GM06990 (cell line): ENCODE results near the gene BTF3L4.

DNA sequence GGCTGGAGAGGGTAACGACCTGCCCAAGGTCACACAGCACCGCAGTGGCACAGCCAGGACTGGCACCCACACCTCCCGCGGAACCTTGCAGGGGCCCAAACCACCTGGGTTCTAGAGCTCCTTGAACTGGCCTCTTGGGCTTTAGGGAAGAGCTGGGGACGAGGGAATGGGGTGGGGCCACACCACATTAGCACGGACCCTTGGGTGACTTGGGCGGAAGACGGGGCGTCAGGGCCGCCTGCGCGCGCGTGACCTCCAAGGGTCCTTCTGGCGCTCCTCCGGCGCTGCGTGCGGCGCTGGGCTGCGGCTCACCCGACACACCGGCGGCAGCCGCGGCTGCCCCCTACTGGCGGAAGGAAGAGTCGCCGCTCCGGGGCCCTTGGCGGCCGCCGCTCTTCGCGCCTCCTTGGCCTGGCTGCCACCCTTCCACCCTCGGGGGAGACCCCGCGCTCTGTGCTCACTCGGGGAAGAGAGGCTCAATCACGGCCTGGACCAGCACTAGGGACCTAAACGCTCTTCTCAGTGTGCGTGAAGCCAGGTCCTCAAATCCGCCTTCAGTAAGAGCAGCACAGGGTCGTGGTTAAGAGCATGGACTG is 89.7 kb downstream of the DMRTA2 start:
- RRBS: 3% methylated on average over 15 of the region's 44 CpGs

- RRBS: no CpG with 5 or more reads among the region's 12 CpGs
These were observed 53.3 kb downstream of the FAF1 start for GRCh38 chr1:50906549-50907459.

DNA sequence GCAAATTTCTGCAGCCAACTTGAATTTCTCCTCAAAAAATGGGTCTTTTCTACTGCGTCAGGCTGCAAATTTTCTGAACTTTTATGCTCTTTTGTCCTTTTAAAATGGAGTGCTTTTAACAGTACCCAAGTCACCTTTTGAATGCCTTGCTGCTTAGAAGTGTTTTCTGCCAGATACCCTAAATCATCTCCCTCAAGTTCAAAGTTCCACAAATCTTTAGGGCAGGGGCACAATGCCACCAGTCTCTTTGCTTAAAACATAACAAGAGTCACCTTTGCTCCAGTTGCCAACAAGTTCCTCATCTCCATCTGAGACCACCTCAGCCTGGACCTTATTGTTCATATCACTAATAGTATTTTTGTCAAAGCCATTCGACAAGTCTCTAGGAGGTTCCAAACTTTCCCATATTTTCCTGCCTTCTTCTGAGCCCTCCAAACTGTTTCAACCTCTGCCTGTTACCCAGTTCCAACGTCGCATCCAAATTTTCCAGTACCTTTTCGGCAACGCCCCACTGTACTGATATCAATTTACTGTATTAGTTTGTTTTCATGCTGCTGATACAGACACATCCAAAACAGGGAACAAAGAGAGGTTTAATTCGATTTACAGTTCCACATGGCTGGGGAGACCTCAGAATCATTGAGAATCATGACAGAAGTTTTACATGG is 26.8 kb downstream of the FAF1 start:
- RRBS: no CpG with 5 or more reads among the region's 7 CpGs

DNA sequence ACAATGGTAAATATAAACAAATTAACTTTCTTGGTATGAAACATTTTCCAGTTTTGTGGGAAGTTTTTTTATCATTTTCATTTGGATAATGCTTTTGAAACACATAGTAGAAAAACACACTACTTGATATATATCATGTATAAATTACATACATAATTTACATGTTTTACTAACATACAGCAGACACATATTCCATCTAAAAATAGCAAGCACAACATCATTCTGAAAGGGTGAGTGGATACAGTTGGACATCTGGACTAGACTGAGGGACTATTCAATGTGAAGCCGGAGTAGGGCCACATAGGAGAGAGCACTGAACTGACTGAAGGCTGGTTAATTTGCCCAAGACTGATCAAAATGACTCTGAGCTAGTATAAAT is 11.7 kb downstream of the CDKN2C start:
- RRBS: no CpG with 5 or more reads among the region's 1 CpG

DNA sequence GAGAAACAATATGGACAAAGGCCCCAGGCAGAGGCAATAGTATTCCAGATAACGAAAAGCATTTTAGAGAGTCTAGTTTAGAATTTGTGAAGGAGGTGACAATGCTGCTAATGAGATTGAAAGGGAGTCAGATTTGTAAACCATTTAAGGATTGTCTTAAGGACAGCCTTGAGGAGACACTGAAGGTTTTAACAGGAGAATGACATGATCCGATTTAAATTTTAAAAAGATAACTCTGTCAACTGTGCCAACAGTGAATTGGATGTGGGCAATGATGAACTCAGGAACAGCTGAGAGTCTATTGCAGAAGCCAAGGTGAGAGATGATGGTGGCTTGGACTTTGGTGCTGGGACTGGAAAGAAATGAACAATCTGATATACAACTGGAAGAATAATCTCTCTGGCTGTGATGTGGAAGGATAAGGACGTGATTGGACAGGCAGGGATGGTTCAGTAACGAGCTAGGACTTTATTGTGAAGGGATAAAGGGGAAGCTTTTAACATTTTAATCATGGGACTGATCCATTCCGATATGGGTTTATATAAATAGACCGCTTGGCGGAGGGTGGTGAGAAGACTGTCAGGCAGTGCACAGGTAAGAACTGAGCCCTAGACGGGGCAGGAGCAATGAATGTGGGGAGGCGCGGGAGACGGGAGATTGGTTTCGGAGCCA is 482 bp upstream of the RNF11 start:
- RRBS: no CpG with 5 or more reads among the region's 12 CpGs

DNA sequence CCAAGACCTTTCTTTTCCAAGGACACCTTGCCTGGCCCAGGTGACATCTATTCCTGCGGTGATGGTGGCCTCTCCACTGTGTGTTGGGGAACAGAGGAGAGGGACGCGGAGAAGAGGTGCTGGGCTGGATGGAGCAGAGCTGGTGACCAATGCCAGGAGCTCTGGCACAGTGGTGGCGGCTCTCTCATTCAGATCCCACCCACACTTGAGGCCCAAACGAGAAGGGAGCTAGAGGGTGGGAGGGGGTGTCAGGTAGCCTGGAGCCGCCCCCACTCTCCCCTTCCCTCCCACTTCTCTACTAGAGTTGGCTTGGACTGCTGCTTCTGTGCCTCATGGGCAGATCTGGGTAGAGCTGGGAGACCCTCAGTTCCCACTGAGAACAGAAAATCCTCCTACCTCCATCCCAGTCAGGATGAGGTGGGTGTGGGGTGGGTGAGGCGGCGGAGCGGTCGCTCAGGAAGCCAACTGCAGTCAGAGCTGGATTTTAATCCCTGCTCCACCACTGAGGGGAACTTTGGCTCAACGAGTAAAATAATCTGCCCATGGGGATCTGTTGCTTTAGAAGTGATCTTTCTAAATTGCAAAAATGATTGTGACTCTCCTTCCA is 3.5 kb downstream of the TTC39A start:
- RRBS: no CpG with 5 or more reads among the region's 11 CpGs

DNA sequence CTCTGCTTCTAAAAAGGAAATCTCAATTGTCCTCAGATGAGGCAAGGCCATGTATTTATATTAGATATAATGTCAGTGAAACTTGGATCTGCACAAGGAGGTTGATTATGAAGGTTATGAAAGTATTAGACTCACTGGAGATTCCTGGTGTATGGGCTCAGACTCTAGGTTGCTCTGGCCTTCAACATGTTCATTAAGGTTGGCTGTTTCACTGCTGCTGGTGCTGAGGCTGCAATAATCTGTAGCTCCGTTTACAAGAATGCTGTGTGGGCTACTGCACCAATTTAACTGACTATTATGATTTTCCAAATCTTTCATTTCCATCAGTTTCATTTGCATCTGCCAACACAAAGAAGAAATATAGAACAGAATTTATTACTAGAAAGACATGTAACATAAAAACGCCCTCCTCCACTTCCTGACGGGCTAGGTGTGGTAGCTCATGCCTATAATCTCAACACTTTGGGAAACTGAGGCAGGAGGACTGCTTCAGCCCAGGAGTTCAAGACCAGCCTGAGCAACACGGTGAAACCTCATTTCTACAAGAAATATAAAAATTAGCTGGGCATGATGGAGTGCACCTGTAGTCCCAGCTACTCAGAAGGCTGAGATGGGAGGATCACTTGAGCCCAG is 75.5 kb upstream of the TTC39A start:
- RRBS: no CpG with 5 or more reads among the region's 4 CpGs

- RRBS: no CpG with 5 or more reads among the region's 11 CpGs
These were observed 33.5 kb upstream of the OSBPL9 start for GRCh38 chr1:51583311-51583973.

GRCh38 chr1:51636920-51637520 is 20.1 kb downstream of the OSBPL9 start:
- RRBS: no CpG with 5 or more reads among the region's 6 CpGs

GRCh38 chr1:51878844-51879343 is 367 bp upstream of the NRDC start:
- RRBS: 2% methylated on average over 13 of the region's 35 CpGs

- RRBS: no CpG with 5 or more reads among the region's 12 CpGs
These were observed 13.5 kb downstream of the RAB3B start for GRCh38 chr1:51976704-51977673.

DNA sequence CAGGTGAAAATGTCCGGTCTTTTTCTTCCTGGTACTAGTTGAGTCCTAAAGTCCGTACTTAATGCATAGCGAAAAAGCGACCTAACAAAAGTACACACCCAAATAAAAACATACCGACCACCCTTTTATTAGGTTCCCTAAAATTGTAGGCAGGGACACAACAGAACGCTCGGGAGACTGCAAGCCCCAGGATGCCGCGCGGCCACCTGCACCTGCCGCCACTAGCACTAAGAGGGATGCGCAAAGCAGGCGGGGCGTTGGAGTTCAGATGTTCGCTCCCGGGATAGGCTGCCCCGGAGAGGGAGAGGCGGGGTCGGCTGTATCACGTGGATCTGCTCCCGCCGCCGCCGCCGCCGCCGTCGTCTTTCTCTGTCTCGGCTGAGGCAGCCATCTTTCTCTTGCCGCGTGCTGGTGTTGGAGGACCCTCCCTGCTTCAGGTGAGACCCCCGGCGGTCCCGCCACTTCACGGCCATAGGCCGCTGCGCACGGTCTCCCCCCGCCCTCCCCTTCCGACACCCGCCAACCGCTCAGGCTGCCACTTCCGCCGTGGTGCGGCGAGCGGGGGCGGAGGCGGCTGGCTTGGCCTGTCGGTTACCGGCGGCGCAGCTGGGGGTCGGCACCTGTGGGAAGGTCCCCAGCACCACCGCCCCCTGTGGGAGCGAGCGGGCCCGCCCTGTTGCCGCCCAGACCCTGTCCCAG is at the start of gene BTF3L4:
Gene BTF3L4 (plus strand): TSS at position 353 of the 699 bp plus-strand sequence.
- RRBS: no CpG with 5 or more reads among the region's 59 CpGs

GRCh38 chr1:52237472-52238098 is 95.7 kb downstream of the ZFYVE9 start:
- RRBS: no CpG with 5 or more reads among the region's 4 CpGs

DNA sequence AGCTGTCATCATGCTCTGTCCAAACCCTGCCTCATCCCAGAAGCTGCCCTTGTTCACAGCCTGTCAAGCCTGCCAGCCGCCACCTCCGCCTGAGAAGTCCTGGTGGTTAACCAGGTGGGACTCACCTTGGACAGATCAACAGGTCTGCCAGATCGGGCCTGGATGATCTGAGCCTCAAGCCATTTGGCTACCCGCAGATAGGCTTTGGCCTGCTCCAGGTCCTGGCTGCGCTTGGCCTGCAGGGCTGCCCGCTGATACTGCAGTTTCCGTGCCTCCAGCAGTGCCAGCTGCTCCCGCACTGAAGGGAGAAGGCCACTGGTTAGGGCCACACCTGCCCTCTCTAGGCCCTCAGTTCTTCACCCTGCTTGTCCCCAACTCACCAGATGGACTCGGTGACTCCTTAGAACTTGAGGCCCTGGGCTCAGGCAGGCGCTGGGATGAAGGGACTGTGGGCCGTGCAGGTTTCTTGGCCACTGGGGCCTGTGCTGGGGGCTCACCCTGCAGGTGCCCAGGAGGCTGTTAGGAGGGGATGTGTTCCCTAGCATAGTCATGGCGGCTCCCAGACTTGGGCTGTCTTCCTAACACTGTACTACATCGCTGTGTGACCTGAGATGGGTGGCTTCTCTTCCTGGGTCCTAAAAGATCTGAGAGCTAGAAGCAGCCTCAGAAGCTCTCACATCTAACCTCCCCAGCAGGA is 8.5 kb downstream of the CC2D1B start:
- RRBS: no CpG with 5 or more reads among the region's 13 CpGs

DNA sequence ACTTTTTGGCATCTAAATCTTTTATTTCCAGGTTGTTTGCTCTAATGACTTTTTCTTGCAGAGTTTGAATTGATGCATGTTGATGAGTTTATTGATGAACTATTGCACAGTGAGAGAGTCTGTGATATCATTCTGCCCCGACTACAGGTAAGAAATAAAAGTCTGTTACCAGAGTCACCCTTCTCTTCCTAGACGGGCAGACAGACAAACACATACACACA is 6.6 kb downstream of the PRPF38A start:
- RRBS: no CpG with 5 or more reads among the region's 2 CpGs

- RRBS: no CpG with 5 or more reads among the region's 3 CpGs
These were observed 45.7 kb downstream of the TUT4 start for GRCh38 chr1:52507135-52507680.

DNA sequence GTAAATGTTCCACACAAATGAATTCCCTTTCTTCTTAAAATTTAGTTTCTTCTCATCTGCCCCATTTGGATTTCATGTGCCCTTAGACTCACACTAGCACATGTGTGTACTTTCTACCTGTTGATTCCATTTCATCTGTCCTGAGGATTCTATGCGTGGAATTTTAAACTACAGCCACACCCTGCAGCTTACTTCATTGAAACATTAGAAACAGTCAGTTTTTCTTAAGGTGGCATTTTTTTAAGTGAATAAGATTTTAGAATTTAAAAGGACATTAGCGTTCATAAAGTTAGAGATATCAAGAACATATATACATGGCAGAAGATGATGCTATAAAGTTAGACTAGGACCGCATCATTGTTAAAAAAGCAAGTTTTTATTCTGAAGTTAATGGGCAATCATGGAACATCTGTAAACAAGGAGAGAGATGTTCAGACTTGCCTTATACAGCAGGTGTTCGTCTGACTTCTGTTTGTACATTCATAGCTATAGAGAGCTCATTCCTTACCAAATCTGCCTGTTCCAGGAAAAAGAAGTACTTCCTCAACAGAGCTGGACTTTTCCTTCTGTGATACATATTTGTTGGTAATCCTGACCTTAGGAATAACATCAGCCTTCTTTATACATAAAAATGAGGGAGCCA is 3.9 kb upstream of the TUT4 start:
- RRBS: no CpG with 5 or more reads among the region's 4 CpGs

GRCh38 chr1:52636487-52637477 is 3.8 kb downstream of the SHISAL2A start:
- RRBS: no CpG with 5 or more reads among the region's 8 CpGs

DNA sequence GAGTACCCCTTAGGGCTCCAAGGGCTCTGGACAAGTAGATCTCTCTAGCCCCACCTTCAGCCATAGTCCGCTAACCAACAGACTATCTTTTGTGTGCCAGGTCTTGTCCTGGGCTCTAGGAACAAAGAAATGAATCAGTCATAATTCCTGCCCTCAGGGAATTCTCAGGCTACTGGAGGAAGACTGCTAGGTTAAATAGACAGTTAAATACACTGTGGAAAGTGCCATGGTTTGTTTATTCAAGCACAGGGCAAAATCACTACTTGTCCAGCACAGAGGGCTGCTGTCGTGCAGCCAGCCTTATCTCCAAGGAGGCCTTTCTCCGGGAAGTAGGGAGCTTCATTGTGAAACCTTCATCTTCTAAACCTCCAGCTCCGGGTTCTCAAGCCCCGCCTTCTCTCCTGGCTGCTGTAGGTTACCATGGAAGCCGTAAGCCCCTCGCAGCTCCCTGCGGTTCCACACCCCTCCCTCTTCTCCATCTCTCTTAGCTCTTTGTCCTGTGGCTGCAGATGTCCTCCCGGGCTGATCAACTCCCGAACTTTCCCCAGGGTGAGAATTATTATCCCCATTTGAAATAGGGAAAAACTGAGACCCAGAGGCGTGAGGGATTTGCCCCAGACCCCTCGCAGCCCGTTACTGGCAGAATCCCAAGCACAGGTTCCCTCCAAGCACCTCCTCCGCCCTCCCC is 29.8 kb downstream of the SHISAL2A start:
- RRBS: 100% methylated on average over 1 of the region's 14 CpGs

- RRBS: no CpG with 5 or more reads among the region's 5 CpGs
These were observed 29.1 kb upstream of the ZYG11A start for GRCh38 chr1:52813237-52814167.